Testis (tissue), 5 donors: ENCODE results near the gene IFI30.

GRCh38 chr19:18119075-18120220 is 21.9 kb downstream of the MAST3 start:
- PRO-cap, 3 experiments: no peak in any of the 3 experiments
- RAMPAGE, long total RNA, 2 experiments: start-site peak on the plus strand in 1 of 2 experiments, at chr19:18119209-18120047 at its widest, 10 reads per replicate
- RRBS: no CpG with 5 or more reads among the region's 28 CpGs

DNA sequence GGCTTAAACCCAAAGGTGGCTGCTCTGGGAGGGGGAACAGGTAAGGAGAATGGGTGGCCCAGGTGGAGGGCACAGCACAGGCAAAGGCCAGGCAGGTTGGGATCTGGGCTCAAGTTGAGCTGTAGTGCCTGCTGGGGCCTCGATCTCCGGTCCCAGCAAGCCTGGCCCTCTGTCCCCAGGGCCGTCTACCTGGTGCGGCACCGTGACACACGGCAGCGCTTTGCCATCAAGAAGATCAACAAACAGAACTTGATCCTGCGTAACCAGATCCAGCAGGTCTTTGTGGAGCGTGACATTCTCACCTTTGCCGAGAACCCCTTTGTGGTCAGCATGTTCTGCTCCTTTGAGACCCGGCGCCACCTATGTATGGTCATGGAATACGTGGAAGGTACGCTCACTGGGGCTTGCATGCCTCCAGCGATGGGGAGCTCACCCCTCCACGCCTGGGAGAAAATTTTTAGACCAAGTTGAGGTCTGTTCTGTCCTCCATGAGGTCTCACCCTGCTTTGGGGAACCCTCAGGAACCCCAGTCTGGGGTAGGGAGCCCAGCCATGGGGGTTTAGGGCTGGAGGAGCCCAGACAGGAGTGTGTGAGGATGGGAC is 22.5 kb upstream of the PIK3R2 start:
- PRO-cap, 3 experiments: no peak in any of the 3 experiments
- RAMPAGE, long total RNA, 2 experiments: no peak in any of the 2 experiments
- RRBS: no CpG with 5 or more reads among the region's 16 CpGs

- PRO-cap, 3 experiments: peak in 3 of 3 experiments; most common plus-strand start chr19:18173686 (in 3); most common minus-strand start chr19:18173720 (in 1)
- RAMPAGE, long total RNA, 2 experiments: start-site peak on the plus strand in 1 of 2 experiments, at chr19:18173762-18173824 at its widest, 83 reads per replicate
- RRBS: 3% methylated on average over 6 of the region's 60 CpGs
Observed at GRCh38 chr19:18173277-18174382, at the start of gene IFI30. Gene IFI30 (plus strand): TSS chr19:18173813.

- PRO-cap, 3 experiments: peak in 1 of 3 experiments; most common plus-strand start chr19:18192130 (in 1)
- RAMPAGE, long total RNA, 2 experiments: no peak in any of the 2 experiments
- RRBS: no CpG with 5 or more reads among the region's 19 CpGs
Observed at GRCh38 chr19:18191706-18192594, 1.1 kb upstream of the MPV17L2 start.

DNA sequence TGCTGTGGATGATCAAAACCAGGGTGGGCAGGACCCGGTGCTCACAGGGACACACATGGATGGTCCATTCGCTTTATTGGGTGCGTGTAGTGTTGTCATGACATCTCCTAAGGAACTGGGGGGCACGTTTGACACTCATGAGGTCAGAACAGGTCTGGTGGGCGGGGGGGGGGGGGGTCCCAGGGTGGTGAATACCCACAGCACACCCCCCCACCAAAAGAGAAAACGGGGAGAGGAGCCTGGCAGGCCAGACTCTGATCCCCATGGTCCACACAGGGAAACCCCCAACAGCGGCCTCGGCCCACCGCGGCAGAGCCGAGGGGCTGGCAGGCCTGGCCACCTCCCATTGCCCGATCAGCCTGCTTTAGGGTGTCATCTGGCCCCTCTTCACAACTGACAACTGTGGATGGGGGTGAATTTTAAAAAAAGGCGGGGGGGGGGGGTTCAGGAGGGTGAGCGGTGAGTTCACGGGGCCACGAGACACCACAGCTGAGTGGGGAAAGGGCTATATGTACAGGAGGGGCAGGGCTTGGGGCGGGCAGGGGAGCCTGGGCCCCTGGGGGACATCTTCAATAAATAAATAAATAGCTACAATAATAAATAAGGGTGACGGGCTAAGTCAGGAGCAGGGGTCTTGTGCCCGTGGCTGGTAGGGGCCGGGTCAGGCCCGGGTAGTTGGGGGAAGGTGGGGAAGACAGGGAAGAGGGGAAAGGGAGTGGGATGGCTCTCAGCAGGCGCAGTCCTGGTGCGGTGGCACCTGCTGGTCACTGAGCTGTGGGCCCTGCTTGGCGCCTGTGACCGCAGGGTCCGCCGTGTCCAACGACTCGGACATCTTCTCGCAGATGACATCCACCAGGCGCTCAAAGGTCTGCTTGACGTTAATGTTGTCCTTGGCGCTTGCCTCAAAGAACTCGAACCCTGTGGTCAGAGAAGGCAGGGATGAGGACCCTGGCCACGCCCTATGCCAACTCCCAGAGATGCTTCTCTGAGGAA is 4.0 kb downstream of the MPV17L2 start:
- PRO-cap, 3 experiments: no peak in any of the 3 experiments
- RAMPAGE, long total RNA, 2 experiments: no peak in any of the 2 experiments
- RRBS: no CpG with 5 or more reads among the region's 35 CpGs

GRCh38 chr19:18247947-18248524 is 21.8 kb upstream of the PDE4C start:
- PRO-cap, 3 experiments: no peak in any of the 3 experiments
- RAMPAGE, long total RNA, 2 experiments: no peak in any of the 2 experiments
- RRBS: no CpG with 5 or more reads among the region's 9 CpGs

GRCh38 chr19:18286975-18287851 is 5.8 kb upstream of the JUND start:
- PRO-cap, 3 experiments: no peak in any of the 3 experiments
- RAMPAGE, long total RNA, 2 experiments: no peak in any of the 2 experiments
- RRBS: 8% methylated on average over 5 of the region's 28 CpGs

DNA sequence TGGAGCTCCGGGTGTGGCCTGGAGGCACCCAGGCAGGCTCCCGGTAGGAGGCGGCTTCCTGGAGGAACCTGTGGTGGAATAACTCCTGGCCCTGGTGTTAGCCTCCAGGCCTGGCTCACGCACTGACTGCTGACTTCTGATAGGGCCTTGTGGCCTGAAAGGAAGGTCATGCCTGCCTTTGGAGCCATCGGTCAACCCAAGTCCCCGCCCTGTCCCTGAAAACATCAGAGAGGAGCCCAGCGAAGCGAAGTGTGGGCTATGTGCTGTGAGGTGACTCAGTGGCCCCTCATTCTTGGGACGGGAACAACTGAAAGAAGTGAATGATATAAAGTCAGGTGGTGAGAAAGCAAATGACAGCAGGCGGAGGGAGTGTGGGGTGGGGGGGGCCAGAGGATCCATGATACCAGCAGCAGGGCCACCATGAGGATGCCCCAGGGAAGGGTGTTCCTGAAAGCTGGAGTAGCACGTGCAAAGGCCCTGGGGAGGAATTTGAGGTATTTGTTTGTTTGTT is 12.0 kb upstream of the JUND start:
- PRO-cap, 3 experiments: peak in 3 of 3 experiments; most common plus-strand start position 142 of the sequence (in 1); most common minus-strand start position 138 of the sequence (in 2)
- RAMPAGE, long total RNA, 2 experiments: no peak in any of the 2 experiments
- RRBS: no CpG with 5 or more reads among the region's 11 CpGs

GRCh38 chr19:18402399-18403464 is 5.3 kb upstream of the LRRC25 start:
- PRO-cap, 3 experiments: no peak in any of the 3 experiments
- RAMPAGE, long total RNA, 2 experiments: no peak in any of the 2 experiments
- RRBS: no CpG with 5 or more reads among the region's 20 CpGs

DNA sequence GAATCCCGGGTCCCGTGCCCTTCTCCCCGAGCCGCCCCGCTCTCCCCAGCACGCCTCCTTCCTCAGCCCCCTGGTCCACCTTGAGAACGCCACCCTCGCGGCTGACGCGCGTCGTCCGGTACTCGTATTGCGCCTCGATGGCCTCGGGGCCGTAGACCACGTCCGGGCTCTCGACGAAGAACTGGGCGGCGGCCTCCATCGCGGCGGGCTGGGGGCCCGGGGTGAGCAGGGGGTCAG is 234 bp downstream of the ISYNA1 start:
- PRO-cap, 3 experiments: peak in 1 of 3 experiments; most common minus-strand start position 129 of the sequence (in 1)
- RAMPAGE, long total RNA, 2 experiments: no peak in any of the 2 experiments
- RRBS: 1% methylated on average over 28 of the region's 29 CpGs

DNA sequence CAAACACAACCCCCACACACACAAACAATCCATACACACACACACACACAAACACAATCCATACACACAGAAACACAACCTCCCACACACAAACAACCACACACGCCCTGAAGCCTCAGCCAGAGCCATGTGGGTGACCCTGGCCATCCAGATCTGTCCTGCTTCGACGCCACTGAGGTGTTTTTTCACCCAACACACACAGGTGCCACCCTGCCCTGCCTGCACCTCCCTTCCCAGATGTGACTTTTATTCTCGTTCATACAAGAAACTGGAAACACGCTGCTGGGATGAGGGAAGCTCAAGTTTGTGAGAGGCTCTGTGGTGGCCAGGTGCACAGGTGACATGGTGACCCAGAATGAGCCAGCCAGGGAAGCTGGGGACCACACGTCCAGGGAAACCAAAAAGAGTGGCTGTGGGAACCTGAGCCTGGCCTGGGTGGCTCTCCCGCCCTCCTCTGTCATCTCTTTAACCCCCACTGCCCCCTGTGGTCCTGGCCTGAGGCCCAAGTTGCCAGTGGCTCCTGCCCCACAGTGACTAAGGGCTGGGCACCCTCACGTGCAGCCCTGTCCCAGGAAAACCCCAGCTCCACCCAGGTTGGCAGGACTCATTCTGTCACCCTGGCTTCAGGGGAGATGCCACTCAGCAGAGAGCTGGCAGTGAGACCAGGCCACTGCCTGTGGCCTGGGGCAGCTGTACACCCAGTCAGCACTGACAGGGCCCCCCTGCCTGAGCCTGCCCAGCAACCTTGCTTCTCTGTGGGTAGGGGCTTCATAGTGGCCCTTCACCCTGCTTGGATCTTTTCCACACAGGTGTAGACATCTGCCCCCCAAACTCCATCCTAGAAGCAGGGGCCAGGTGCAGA is 30.5 kb upstream of the ISYNA1 start:
- PRO-cap, 3 experiments: peak in 1 of 3 experiments; most common minus-strand start position 464 of the sequence (in 1)
- RAMPAGE, long total RNA, 2 experiments: no peak in any of the 2 experiments
- RRBS: no CpG with 5 or more reads among the region's 8 CpGs

DNA sequence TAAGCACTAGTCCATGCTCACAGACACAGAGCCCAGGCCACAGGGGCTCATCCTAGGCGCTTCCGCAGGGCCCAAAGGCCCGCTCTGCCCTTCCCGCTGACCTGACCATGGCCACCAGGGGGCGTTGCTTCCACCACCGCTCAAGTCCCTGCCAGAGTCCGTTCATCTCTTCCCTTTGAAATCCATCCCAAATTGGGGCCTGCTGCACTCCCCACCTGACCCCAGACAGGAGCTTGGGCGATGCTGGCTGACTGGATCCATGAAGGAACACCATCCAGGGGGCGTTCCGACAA is 31.7 kb upstream of the ISYNA1 start:
- PRO-cap, 3 experiments: no peak in any of the 3 experiments
- RAMPAGE, long total RNA, 2 experiments: no peak in any of the 2 experiments
- RRBS: no CpG with 5 or more reads among the region's 10 CpGs

DNA sequence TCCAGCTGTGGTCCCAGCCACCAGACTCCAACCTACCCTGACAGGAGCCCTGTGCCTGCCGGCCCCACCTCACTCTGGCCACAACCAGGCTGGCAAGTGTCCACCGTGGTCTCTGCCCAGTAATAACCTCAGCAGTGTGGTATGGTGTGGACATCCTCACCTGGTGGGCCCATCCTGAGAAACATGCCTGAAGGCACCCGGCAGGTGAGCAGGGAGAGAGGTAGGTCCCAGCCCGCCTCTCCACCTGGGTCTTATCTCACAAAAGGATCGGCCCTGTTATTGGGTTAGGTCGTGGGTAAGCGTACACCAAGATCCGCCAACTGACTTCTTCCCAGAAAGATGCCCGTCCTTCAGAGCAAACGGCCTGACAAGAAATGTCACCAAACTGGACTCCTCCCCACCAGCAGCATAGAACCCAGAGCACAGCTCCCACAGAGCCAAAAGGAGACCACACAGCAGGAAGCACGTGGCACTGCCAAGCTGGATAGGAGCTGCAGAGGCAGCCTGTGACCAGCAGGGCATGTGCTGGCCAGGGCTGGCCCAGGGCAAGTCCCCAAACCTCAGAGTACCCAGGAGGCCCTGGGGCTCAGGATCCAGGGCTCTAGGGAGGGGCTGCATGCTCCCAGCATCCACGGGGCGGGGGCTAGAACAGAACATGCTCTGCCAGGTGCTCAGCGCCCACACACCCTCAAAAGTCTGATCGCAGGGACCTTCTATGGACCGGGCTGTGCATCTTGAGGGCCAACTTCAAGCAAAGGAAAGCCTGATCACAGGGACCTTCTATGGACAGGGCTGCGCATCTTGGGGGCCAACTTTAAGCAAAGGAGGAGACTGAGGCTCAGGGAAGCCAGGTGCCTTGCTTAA is 33.7 kb downstream of the ELL start:
- PRO-cap, 3 experiments: no peak in any of the 3 experiments
- RAMPAGE, long total RNA, 2 experiments: no peak in any of the 2 experiments
- RRBS: no CpG with 5 or more reads among the region's 17 CpGs

DNA sequence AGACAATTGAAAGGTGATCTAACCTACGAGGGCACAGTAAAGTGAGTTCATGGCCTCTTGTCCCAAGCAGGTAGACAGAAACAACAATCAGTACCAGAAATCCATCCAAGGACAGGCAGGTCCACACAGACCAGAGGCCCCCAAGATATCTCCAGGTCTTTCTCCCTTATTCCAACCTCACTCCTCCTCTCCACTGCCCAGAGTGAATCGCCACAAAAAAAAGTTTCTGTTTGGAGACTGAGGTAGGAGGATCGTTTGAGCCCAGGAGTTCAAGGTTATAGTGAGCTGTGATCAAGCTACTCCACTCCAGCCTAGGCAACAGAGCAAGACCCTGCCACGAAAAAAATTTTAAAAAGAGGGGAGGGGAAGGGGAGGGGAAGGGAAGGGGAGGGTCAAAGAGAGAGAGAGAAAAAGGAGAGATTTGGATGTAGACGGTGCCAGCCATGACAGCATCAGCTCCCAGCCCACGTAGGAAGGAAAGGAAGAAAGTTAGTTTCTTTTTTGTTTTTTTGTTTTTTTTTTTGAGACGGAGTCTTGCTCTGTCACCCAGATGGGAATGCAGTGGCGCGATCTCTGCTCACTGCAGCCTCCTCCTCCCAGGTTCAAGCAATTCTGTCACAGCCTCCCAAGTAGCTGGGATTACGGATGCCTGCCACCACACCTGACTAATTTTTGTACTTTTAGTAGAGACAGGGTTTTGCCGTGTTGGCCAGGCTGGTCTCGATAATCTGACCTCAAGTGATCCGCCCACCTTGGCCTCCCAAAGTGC is 27.8 kb downstream of the ELL start:
- PRO-cap, 3 experiments: no peak in any of the 3 experiments
- RAMPAGE, long total RNA, 2 experiments: no peak in any of the 2 experiments
- RRBS: no CpG with 5 or more reads among the region's 13 CpGs

DNA sequence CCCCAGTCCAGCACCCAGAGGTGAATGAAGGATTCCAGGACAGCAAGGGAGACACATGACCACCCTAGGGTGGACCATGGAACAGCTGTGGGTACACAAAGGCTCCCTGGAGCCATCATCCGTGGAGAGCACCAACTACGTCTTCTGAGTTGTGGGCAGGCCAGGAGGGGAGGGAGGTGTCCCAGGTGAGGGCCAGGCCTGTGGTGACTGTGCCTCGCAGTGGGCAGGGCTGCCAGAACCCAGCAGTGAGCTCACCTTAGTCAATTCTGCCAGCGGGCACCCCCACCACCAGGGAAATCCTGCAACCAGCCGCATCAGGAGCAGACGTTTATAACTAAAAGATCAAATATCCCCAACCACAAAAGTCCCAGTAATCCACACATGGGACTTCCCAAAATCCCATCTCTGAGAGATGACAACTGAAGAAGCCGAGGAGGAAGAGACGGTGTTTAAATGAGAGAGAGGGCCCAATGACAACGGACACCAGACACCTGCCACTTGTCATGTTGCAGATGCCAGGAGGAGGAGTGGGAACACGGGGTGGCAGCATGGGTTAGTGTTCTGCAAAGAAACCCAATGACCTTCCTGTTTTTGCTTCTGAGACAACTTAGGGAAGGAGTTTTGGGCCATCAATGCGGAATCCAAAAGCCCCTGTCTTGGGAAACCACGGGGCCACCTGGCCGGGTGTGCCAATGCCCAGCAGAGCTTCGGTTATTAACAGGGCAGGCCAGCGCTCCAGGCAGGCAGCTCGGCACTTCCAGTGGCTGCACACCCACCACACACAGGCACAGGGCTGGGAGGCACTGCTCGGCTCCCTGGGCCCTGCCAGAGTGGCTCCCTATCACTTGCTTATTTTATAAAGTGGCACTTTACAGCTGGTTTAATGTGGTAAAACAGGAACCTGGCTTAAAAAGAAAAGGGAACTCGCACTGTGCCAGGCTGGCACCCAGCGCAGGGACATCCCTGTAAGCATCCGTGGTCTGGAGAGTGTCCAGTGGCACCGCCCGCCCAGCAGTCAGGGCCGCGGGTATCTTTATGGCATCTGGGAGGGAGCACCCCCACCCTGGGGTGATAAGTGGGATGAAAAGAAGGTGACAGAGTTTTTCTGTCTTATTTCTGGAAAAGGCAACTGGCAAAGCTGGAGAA is 19.3 kb downstream of the ELL start:
- PRO-cap, 3 experiments: peak in 1 of 3 experiments; most common minus-strand start position 856 of the sequence (in 1)
- RAMPAGE, long total RNA, 2 experiments: no peak in any of the 2 experiments
- RRBS: no CpG with 5 or more reads among the region's 24 CpGs

GRCh38 chr19:18503960-18505394 is 17.4 kb downstream of the ELL start:
- PRO-cap, 3 experiments: no peak in any of the 3 experiments
- RAMPAGE, long total RNA, 2 experiments: no peak in any of the 2 experiments
- RRBS: no CpG with 5 or more reads among the region's 27 CpGs

- PRO-cap, 3 experiments: peak in 1 of 3 experiments; most common plus-strand start chr19:18515161 (in 1); most common minus-strand start chr19:18514979 (in 1)
- RAMPAGE, long total RNA, 2 experiments: start-site peak on the plus strand in 1 of 2 experiments, at chr19:18515140-18515175 at its widest, 11 reads per replicate
- RRBS: no CpG with 5 or more reads among the region's 21 CpGs
Observed at GRCh38 chr19:18514745-18515837, 6.8 kb downstream of the ELL start.

- PRO-cap, 3 experiments: no peak in any of the 3 experiments
- RAMPAGE, long total RNA, 2 experiments: no peak in any of the 2 experiments
- RRBS: no CpG with 5 or more reads among the region's 19 CpGs
Observed at GRCh38 chr19:18577472-18577930, 5.8 kb downstream of the UBA52 start.

- PRO-cap, 3 experiments: no peak in any of the 3 experiments
- RAMPAGE, long total RNA, 2 experiments: no peak in any of the 2 experiments
- RRBS: no CpG with 5 or more reads among the region's 4 CpGs
Observed at GRCh38 chr19:18644317-18644716, 7.5 kb downstream of the KLHL26 start.

GRCh38 chr19:18742871-18743212 is 48.3 kb downstream of the COMP start:
- PRO-cap, 3 experiments: no peak in any of the 3 experiments
- RAMPAGE, long total RNA, 2 experiments: no peak in any of the 2 experiments
- RRBS: no CpG with 5 or more reads among the region's 9 CpGs